Upper lobe of left lung (tissue), 5 donors: ENCODE data around the gene DMRTC2.

GRCh38 chr19:41352653-41353521 is 835 bp downstream of the TGFB1 start:
- PRO-cap, 2 experiments: peak in 1 of 2 experiments; most common plus-strand start chr19:41352940 (in 1); most common minus-strand start chr19:41352795 (in 1)
- RAMPAGE, long total RNA, 4 experiments: start-site peak on the minus strand in 1 of 4 experiments, at chr19:41352933-41353117 at its widest, 7 to 16 reads per replicate

GRCh38 chr19:41420329-41421164 is 6.6 kb downstream of the B3GNT8 start:
- PRO-cap, 2 experiments: no peak in any of the 2 experiments
- RAMPAGE, long total RNA, 4 experiments: no peak in any of the 4 experiments

- PRO-cap, 2 experiments: peak in 1 of 2 experiments; most common minus-strand start chr19:41480335 (in 1)
- RAMPAGE, long total RNA, 4 experiments: no peak in any of the 4 experiments
Measured at GRCh38 chr19:41480203-41480831, 37.4 kb downstream of the ERICH4 start.

DNA sequence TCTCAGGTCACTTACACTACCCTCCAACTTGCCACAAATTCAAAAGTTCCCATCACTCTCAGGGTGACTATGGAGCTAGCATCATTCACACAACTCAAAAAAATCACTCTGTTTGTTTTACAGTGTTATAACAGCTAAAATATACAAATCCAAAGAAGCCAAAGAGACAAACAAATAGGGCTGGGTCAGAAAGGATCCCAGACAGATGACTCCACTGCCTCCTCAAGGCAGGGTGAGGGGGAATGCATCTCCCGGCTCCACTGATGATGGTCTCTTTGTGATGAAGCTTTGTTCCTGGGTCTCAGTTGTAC is 54.3 kb downstream of the ERICH4 start:
- PRO-cap, 2 experiments: no peak in any of the 2 experiments
- RAMPAGE, long total RNA, 4 experiments: no peak in any of the 4 experiments

- PRO-cap, 2 experiments: no peak in any of the 2 experiments
- RAMPAGE, long total RNA, 4 experiments: no peak in any of the 4 experiments
Measured at GRCh38 chr19:41546228-41546850, 29.6 kb upstream of the CEACAM21 start.

GRCh38 chr19:41637579-41637957 is 10.7 kb upstream of the CEACAM4 start:
- PRO-cap, 2 experiments: no peak in any of the 2 experiments
- RAMPAGE, long total RNA, 4 experiments: no peak in any of the 4 experiments

- PRO-cap, 2 experiments: no peak in any of the 2 experiments
- RAMPAGE, long total RNA, 4 experiments: no peak in any of the 4 experiments
Measured at GRCh38 chr19:41744543-41744909, 10.8 kb upstream of the CEACAM6 start.

DNA sequence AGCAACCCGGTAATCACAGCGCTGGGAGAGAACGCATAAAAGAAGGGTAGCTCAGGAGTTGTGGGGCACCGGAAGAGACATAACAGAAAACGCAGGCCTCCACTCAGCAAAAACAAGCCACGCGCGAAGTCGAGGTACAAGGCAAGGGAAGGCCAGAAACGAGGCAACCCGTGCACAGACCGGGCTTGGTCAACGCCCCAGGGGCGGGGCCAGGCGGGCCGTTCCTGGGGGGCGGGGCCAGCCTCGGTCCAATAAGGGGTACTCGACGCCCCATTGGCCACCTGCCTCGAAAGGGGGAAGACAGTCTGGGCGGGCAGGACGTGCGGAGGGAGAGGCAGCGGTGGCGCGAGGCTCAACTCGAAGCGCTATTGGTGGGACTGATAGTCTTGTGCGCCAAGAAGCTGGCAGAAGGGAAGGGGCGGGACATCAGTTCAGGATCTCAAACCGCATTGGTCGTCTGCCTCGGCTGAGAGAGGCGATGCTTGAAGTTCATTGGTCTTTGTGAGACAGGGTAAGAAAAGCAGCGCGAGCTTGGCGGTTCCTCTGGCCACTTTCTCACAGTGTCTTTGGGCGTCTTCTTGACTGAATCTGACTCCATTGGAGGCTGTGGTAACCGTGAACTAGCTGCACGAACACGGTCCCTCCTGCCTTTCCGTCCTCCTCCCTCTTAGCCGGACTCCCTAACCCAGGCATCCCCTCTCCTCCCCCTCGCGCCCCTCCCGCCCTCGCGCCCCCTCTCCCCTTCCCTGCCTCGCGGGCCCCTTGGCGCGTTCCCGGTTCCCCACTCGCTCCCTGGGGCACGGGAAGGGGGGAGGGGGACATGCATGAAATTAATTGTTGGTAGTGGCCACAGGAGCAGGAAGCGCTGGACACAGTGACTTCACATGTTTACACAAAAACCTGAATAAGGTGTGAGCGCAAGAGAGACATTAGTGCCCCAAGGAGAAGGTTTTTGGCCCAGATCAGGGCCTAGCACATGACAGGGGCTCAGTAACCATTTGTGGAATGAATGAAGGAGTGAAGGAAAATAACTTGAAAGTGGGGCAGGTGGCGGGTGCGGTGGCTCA is at the start of gene DMRTC2:
DMRTC2 (plus strand) TSS at position 550 of the 1,067 bp plus-strand sequence.
- PRO-cap, 2 experiments: no peak in any of the 2 experiments
- RAMPAGE, long total RNA, 4 experiments: no peak in any of the 4 experiments

DNA sequence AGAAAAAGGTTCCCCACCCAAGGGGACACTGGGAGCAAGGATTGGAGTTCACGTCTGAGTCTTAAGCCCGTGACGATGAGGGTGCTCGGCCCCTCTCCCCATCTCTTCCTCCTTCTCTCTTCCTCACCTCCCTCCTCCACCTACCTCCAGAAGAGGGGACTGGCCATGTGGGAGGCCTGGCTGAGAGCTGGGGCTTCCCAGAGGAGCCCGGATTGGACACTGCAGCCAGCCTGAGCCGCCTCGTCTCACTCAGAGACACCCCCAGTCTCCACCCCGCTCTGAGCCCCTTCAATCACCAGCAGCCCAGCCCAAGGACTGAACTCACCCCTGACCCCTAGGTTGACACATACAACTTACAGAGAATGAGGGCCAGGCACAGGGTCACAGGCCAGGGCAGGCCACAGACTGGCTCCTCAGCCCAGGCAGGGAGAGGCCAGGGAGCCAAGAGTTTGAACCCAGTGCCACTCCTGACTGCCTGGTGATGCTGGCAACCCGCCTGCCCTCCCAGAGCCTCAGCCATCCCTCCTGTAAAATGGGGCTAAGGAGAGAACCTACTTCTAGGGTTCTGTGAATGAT is 908 bp downstream of the CD79A start:
- PRO-cap, 2 experiments: no peak in any of the 2 experiments
- RAMPAGE, long total RNA, 4 experiments: no peak in any of the 4 experiments

DNA sequence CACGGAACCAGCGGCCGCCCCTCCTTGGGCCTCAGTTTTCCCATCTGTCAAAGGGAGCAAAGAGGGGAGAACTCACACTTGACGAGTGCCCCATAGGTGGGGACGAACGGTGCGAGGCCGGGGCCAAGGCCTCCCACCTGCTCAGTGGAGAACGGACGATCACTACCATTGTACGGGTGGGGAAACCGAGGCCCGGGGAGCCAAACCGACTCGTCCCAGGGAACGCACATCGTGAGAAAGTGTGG is 340 bp downstream of the ARHGEF1 start:
- PRO-cap, 2 experiments: no peak in any of the 2 experiments
- RAMPAGE, long total RNA, 4 experiments: no peak in any of the 4 experiments

- PRO-cap, 2 experiments: no peak in any of the 2 experiments
- RAMPAGE, long total RNA, 4 experiments: no peak in any of the 4 experiments
Measured at GRCh38 chr19:41887332-41887774, 4.4 kb downstream of the ARHGEF1 start.

GRCh38 chr19:41891697-41892061 is 8.7 kb downstream of the ARHGEF1 start:
- PRO-cap, 2 experiments: no peak in any of the 2 experiments
- RAMPAGE, long total RNA, 4 experiments: no peak in any of the 4 experiments

- PRO-cap, 2 experiments: no peak in any of the 2 experiments
- RAMPAGE, long total RNA, 4 experiments: no peak in any of the 4 experiments
Measured at GRCh38 chr19:41897603-41897963, 14.6 kb downstream of the ARHGEF1 start.

DNA sequence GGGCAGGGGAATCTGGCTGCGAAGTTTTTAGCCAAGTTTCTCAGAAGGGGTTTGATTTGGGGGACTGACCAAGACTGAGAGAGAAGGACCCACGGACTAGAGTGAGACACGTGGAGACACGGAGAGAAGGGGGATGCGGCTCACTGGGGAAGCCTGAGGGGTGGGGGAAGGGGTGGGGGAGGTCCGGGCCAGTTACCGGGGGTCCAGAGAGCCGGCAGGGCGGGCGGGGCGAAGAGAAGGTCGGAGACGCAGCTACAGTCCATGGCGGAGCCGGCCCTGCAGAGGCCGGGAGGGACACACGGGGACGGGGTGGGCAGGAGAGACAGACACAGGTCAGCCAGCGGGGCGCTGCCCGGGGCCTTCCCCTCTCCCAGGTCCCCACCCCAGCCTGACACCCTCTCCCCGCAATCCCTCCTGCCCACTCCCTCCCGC is 15.6 kb downstream of the ERFL start:
- PRO-cap, 2 experiments: peak in 1 of 2 experiments; most common plus-strand start position 102 of the sequence (in 1)
- RAMPAGE, long total RNA, 4 experiments: no peak in any of the 4 experiments

- PRO-cap, 2 experiments: no peak in any of the 2 experiments
- RAMPAGE, long total RNA, 4 experiments: no peak in any of the 4 experiments
Measured at GRCh38 chr19:41967176-41967473, 8.0 kb upstream of the RABAC1 start.

- PRO-cap, 2 experiments: no peak in any of the 2 experiments
- RAMPAGE, long total RNA, 4 experiments: no peak in any of the 4 experiments
Measured at GRCh38 chr19:41995967-41996893, 2.2 kb upstream of the ATP1A3 start.

GRCh38 chr19:42068656-42069983 is 886 bp downstream of the GRIK5 start:
- PRO-cap, 2 experiments: no peak in any of the 2 experiments
- RAMPAGE, long total RNA, 4 experiments: no peak in any of the 4 experiments

- PRO-cap, 2 experiments: no peak in any of the 2 experiments
- RAMPAGE, long total RNA, 4 experiments: no peak in any of the 4 experiments
Measured at GRCh38 chr19:42088265-42088581, 12.3 kb downstream of the ZNF574 start.

- PRO-cap, 2 experiments: no peak in any of the 2 experiments
- RAMPAGE, long total RNA, 4 experiments: no peak in any of the 4 experiments
Measured at GRCh38 chr19:42092041-42092767, 16.2 kb downstream of the ZNF574 start.

DNA sequence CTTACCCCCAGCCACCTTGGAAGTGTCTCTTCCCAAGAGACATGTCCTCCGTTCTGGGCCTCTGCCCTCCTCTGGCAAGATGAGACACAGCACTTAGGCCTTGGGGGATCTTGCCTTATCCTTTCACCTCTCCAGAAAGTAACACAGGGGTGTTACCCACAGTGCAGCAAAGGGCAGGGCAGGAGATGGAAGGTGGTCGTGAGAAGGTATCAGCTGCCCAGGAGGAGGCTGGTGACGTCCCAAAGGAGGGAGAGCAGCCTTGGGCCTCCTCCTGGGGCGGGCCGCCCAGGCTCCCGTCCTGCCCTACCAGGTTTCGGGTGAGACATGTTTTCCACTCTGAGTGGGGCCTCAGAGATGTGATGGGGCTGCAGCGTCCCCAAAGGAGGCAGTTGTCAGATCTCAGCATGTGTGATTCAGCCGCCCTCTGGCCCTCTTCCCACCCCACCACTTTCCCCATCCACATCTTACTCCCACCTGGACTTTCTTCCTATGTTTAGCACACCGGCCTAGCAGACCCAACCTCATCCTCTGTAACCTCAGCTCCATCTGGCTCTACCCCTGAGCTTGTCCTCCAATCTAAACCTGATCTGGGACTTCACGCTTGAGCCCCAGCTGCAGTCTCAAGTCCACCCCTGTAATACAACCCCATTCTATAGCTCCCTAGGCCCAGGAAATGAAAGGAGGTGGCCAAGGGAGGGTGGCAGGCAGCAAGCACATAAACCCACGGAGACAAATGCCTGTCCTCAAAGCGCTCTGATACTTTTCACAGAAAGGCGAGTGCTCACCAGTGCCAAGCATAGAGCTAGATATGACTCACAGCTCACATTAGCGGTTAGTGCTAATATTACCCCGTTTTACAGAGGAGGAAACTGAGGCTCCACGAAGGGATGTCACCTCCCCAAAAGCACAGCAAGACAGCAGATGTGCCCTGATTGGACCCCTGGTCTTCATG is 9.3 kb downstream of the POU2F2 start:
- PRO-cap, 2 experiments: no peak in any of the 2 experiments
- RAMPAGE, long total RNA, 4 experiments: no peak in any of the 4 experiments